ENCODE measurements around a stretch of chr2.

GRCh38 chr2:190344204-190344707 lies 867 bp downstream of the INPP1 start:
- PRO-cap, result bidirectional peak, plus-strand start at chr2:190344349, minus-strand start at chr2:190344415

DNA sequence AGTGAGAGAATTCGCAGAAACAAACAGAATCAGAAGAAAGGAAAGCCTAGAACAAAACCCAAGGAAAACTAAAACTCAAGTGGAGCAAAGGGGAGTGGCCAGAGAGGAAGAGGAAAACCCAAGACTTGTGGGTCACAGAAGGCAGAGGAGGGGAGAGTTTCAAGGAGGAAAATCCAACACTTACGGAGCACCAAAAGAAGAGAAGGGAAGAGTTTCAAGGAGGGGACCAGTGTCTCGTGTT lies 1.5 kb upstream of the MFSD6 start:
- PRO-cap, result unidirectional peak, plus-strand start at position 144 of the sequence

- PRO-cap, result no peak
These were observed 1.1 kb upstream of the MFSD6 start for GRCh38 chr2:190407023-190407426.

- PRO-cap, result no peak
These were observed 25.9 kb downstream of the NEMP2 start for GRCh38 chr2:190508101-190509579.

DNA sequence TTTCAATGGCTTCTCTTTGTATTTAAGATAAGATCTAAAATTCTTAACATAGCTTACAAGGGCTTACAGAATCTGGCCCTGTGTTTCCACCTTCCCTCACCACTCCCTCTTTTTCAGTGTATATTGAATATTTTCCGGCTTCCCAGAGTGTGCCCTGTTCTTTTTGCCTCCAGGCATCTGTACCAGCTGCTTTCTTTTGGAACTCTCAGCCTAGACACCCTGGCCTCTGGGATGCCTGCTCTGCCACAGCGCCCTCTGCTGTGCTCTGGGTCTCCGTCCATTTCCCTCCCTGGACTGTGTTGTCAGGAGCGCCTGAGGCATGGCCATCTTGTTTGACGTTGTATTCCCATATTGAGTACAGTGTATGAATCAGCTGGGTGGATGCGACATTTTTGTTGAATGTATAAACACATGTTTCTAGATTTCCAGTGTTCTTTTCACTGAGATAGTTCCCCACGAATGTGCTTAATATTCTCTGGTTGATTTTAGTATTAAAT lies 31.4 kb downstream of the NAB1 start:
- PRO-cap, result no peak

DNA sequence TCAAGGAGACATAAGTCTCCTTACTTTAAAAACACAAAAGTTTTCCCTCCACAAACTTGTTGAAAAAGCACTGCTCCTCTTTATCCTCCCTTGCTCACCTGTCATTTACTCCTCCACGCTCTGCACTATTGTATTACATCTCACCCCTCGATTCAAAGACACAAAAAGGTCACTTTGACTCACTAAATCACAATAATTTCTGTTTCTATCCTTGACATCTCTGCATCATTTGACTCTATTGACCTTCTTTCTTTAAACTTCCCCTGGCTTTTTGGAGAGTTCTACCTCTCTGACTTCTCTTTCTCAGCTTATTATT lies 35.0 kb upstream of the GLS start:
- PRO-cap, result no peak

DNA sequence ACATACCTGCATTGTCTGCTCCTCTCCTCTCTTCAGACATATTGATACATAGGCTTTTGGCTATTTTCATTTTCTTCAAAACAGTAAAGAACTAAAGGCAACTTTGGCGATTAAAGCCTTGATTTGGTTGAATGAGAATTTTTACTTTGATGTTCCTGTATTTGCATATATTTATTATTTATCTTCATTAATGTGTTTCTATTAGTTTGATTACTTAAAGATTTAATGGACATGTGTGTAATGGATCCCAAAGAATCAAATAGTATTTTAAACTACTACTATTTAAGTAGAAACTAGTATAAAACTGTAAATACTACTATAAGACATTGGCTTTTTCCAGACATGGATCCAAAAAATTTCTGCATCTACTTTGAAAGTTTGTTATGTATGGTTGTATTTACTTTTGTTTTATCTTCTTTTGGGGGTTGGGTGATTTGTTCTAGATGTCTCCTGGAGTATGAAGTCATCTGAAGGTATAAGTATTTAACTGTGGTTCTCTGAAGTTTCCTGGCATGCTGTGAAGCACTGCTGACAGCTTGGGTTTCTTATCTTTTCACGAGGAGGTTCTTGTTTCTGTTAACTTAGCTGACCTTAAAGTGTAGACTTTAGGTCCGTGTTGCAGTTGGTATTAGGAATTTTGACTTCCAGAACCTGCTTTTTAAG lies 15.7 kb downstream of the GLS start:
- PRO-cap, result no peak

DNA sequence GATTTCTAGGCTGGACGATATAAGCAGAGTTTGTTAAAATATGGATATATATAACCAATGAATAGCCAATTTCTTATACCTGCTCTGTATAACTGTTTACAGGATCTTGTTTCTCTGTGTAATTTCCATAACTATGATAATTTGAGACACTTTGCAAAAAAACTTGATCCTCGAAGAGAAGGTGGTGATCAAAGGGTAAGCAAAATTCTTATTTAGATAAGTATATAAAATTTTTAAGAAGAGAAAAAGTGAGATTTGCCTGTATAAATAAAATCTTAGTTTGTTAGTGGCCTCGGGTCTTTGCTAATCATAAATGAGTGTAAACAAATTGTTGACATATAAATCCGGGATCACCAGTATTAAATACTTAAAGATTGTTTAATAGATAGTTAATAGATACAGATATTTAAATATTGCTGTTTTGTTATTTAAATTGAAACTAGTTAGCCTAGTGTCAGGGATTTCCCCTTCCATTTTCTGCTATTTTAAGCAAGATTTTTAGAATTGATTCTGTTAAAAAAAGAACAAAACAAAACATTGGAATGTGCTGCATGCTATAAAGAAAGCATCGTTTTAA lies 50.9 kb downstream of the GLS start:
- PRO-cap, result no peak

GRCh38 chr2:190933577-190934230 lies 53.1 kb downstream of the GLS start:
- PRO-cap, result no peak

DNA sequence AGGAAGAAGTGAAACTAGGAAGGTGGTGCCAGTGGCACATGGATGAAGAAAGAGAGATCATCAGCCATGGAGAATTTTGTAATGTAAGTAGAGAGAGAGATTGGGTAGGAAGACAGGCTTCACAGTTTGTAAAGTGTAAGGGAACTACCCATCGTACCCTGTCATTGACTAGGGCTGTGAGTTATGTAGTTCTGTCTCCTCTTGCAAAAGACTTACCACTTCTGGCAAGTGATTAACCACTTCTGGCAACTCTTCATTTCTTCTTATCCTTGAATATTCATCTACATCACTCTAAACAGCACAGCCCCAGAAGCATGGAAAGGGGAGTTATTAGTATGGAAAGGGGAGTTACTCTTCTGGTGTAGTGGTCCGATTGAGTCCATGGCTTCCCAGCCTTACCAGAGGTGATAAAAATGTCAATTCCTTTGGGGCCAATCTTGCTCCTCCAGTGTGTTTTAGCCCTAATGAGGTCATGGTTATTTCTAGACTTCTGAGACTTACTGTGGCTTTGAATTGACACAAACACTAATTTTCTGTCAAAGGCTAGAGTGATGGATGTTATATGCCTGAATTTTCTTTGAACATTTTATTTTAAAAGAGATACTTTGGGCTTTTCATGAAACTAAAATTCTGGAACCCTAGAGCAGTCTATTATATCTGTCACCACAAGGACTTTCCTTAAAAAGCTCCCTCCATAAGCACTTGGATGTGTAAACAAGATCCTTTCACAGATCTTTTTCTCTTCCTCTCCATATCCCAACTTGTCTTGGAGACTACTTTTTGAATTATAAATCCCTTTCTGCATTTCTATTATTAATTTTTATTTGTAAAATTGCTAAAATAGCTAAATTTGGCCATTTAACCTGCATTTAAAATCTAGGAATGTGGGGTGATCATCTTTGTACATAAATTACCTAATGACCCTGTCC lies 51.8 kb downstream of the STAT1 start:
- PRO-cap, result no peak

GRCh38 chr2:191020737-191021557 lies 7.0 kb upstream of the STAT1 start:
- PRO-cap, result no peak

- PRO-cap, result no peak
These were observed 36.4 kb downstream of the STAT4 start for GRCh38 chr2:191114227-191115045.

GRCh38 chr2:191174496-191174939 lies 23.7 kb upstream of the STAT4 start:
- PRO-cap, result no peak

DNA sequence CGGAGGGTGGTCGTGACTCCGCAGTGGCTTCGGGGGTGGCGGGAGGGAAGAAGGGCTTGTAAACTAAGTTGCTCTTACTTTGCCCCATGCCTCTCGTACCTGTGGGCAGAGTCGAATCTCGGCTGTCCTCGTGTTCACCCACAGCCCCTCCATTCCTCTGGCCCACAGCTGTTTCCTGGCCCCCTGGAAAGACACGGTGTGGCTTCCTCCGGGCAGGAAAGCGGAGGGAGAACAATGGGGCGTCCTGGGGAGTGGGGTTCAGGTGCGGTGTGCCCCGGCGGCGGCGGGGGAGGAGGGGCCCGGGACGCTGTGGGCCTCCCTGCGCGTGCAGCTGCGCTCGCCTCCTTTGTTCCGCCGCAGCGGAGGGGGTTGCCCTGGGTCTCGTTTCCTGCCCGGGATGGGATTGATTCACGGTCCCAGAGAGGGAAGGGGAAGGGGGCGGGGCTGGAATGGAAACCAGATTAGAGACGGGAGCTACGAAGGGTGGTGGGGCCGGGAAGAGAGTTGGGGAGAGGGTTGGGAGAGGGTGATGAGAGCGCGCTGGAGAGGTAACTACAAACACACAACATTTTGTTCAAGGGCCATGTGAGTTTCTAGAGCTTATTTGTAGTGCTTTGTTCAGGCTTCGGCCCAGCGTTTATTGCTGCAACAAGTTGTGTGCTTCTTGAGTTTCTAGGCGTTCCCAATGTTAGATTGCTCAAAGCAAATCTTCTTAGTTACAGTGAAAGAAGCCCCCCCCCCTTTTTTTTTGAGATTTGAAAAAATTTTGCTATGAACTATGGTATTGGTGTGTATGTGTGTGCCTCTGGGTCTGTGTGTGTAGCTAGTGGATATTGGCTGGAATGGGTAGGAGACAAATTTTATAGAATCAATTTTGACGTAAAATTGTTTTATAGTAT lies 865 bp downstream of the MYO1B start:
- PRO-cap, result bidirectional peak, plus-strand start at position 459 of the sequence, minus-strand start at position 348 of the sequence

- PRO-cap, result no peak
These were observed 145.4 kb downstream of the MYO1B start for GRCh38 chr2:191390620-191391064.

DNA sequence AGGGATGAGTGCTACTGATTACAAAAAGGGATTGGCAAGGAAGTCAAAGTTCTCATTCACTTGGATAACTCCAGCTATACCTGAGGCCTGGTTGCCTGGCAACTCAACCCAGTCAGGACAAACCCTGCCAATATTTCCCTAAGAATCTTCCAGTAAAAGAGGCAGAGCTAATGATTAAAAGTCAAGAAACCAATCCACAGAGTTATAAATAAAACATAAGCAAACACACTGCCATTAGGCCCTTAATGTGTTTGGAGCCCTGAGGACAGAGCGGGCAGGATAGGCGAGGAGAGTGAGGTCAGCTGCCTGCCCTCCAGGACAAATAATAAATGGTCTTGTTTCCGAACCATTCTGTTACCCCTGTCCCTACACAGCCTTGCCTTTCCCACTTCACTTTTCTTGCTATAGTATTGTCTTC lies 215.5 kb upstream of the NABP1 start:
- PRO-cap, result unidirectional peak, plus-strand start at position 245 of the sequence

- PRO-cap, result no peak
These were observed 39.5 kb upstream of the NABP1 start for GRCh38 chr2:191638461-191638824.

- PRO-cap, result bidirectional peak, plus-strand start at chr2:191677460, minus-strand start at chr2:191677462
These were observed 691 bp upstream of the NABP1 start for GRCh38 chr2:191677113-191677777.

- PRO-cap, result no peak
These were observed 7.9 kb downstream of the NABP1 start for GRCh38 chr2:191685711-191686324.

GRCh38 chr2:195460738-195461237 lies 196.2 kb upstream of the SLC39A10 start:
- PRO-cap, result no peak

All from jejunum (tissue), 1 donor.